Choroid plexus epithelial cell (primary cell): ENCODE measurements around the genes IRF6 and SERTAD4.

DNA sequence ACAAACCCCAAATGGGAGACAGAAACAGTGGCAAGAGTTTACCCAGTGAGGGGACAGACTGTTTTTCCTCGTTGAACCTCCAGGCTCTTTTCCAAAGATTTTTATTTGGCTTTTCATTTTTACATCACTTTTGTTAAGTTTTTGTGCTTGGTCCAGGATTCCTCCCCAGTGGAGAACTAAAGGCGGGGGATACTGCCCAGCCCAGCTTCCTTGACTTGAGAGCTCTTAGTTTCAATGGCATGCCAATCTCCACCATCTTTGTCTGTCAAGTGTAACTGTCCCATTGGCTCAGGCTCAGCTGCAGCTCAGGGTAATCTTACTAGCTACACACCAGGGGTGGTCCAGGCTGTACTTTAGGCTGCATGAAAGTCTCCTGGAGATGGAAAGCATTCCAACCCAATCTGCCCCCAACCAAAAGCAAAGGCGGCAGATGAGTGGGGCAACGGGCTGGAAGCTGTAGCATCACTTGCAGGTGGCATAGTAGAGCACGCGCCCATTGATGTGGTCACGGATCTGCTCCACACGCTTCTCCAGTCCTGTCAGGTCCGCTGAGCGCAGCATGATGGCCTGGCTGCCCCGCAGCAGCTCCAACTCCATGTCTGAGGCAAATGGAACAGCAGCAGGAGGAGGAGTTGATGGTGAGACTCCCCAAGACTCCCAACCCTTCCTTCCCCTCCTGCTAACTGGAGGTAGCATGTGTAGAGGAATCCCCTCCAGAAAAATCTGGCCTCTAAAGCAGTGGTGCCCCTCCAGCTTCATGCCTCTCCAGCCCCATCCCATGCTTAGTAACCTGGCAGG lies 31.5 kb downstream of the CAMK1G start:
- RRBS = no CpG with 5 or more reads among the region's 11 CpGs

GRCh38 chr1:209659809-209660527 lies 7.7 kb upstream of the LAMB3 start:
- RRBS = no CpG with 5 or more reads among the region's 7 CpGs

DNA sequence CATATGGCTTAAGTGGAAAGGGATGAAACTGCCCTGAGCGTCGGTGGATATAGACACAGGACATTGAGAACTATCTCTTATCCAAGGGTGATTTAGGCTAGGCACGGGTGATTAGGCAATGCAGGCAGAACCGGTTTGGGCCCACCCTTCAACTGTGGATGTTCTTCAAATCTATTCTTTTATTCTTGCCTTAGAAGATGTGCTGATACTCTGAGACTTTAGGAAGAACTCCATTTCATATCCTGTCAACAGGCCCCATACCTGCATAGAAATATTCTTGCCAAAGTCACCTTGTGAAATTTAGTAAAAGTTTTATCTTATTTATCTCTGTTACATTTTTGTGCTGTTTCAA lies 17.3 kb downstream of the HSD11B1 start:
- RRBS = no CpG with 5 or more reads among the region's 4 CpGs

DNA sequence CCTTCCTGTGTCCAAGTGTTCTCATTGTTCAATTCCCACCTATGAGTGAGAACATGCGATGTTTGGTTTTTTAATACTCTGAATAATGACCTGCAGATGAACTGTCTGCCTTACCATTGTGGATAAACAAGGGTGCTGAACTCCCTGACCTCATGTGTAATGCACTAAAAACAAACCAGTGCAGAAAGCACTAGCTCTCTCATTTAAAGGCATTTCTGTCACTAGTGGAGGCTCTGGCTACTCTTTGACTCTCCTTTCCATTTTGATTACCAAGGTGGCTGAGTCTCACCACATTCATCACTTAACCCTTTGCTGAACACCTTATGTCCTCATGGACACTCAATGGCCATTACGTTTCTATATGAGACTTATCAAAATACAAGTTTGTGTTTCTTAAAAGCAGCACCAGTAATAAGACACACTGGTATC lies 23.1 kb upstream of the TRAF3IP3 start:
- RRBS = no CpG with 5 or more reads among the region's 2 CpGs

GRCh38 chr1:209768089-209768873 lies 12.4 kb downstream of the TRAF3IP3 start:
- RRBS = 95% methylated on average over 4 of the region's 13 CpGs

DNA sequence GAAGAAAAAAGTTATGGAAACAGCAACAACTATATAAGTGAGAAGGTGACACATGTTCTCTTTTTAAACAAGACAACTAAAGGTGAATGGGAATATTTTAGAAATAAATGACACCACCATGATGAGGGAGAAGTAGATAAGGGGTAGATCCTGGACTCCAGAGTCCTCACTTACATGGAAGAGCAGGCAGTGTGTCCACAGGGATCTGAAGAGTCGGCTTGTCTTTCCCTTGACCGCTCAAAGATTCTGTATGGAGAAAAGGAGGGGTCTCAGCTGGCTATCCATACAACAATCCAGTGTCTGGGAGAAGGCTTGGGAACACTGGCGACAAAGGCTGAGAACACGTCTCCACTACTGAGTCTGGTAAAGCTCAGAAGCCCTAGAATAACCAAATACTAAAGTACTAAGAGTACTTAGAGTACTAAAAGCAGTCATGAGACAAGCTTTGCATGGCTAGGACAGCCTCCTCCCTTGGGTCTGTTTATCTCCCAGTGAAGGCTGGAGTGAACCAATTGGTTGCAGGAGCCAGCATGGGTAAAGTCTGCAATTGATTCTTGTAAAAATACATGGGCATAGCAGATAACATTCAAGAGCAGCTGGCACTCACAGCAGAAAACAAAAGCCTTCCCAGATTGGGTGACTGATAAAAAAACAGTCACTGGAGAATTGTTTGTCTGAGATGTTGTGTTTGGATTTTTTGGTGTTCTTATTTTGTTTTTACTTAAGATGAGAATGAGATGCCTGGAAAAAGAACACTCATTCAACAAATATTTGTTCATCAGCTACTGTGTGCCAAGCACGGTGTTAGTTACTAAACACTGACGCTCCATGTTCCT lies 3.9 kb downstream of the IRF6 start:
- RRBS = no CpG with 5 or more reads among the region's 6 CpGs

GRCh38 chr1:209805905-209806836 lies at the start of gene IRF6:
TSS of gene IRF6 (minus strand) at chr1:209806142.
- RRBS = 3% methylated on average over 13 of the region's 45 CpGs

GRCh38 chr1:210070017-210070216 lies 131.9 kb downstream of the SYT14 start:
- RRBS = no CpG with 5 or more reads among the region's 4 CpGs

GRCh38 chr1:210232329-210233358 lies at the start of gene SERTAD4:
TSS of gene SERTAD4 (plus strand) at chr1:210232796.
- RRBS = 1% methylated on average over 30 of the region's 110 CpGs

- RRBS = no CpG with 5 or more reads among the region's 31 CpGs
Observed at GRCh38 chr1:210234012-210234651, 1.5 kb downstream of the SERTAD4 start.

DNA sequence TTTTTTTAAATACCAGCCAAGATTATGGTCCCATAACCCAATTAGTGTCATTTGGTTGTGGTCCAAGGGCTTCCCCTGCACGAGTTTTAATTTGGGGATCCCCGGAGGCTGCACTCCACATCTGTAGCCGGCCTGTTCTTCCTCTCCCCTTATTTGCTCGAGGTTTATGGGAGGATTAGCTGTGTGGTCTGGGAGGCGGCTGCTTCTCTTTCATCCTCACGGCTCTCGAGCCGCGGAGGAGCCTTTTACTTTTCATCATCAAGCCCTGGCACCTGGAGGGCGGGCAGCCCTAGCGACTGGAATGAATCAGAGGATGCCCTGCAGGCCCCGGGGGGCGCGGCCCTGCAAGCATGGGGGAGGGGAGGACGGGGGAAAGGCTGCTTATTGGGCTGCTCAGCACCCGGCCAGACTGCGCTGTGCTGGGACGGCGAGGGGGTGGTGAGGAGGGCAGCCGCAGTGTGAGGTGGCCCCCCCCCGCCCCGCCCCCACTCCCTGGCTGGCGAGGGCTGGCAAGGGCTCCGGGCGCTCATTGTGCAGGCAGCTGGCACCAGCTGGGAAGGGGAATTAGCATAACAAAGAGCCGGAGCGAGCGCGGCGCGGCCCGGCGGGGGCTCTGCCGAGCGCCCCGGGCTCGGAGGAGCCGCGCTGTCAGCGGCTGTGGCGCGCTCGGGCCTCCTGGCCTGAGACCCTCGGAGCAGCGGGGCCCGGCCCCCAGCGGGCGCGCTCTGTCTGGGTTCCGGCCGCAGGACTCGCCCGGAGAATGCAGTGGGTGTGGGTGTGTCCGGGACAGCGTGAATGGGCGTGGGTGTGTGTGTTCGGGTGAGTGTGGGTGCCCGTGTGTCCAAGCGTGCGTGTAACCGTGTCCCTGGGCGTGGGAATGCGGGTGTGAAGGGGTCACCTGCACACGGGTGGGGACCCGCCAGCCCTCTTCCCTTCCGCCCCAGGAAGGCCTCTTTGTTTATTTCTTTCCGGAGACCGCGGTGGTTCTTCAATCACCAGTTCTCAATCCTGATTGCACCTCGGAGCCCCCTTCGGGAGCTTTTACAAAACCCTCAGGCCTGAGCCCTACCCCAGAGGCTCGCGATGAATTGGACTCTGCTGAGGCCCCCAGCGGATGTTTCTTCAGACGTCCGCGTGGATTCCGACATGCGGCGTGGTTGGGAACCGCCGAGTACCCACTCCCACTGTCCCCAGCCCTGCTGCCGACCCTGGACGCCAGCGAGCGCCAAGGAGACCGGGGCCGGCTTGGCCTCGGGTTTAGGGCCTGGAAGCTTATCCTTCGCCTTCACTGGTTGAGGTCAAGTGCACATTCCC lies 18.9 kb downstream of the SERTAD4 start:
- RRBS = 3% methylated on average over 15 of the region's 90 CpGs

DNA sequence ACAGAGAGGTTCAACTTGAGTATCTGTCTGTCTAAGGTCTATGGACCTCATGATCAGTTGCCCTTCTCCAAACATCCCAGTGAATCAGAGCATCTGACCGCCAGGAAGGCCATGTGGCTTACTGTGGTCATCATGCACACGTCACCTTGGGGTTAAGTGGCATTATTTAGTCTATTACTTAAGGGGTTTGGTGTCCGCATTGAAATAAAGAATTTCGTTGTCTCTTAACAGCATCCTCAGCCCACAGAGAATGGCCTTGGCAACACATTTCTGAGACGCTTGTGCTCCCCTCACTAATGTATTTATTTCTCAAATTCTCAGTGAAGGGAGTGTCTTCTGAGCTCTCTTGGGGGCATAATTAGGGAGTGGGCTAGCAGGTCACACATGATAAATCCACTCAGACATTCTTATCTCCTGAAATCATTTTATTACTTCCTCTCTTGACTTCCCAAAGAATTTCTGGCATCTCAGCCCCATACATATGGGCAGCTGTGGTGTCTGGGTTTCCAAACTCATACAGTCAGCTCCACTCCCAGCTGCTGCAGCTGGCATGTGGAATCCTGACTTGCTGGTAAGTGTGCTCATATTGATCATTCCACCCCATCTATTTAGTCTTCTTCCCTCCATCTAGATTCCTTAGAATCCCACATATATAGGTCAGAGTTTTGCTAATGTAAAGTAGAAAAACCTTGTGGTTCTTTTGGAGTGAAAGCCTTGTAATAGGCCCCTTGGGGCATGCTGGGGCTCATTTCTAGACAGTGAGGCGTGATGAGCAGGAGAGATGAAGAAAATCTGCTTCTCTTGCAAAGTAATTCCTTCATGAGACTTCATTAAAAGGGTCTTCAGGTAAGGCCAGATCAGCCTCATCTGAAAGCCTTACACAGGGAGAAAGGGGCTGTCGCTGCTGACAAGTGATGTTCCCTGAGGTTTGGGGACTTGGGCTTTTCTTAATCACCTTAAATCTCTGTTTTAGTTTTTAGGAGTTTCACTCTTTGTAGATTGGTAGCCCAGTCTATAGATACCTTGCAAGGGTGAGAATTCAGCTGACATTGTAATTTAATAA lies 110.5 kb downstream of the HHAT start:
- RRBS = no CpG with 5 or more reads among the region's 7 CpGs

DNA sequence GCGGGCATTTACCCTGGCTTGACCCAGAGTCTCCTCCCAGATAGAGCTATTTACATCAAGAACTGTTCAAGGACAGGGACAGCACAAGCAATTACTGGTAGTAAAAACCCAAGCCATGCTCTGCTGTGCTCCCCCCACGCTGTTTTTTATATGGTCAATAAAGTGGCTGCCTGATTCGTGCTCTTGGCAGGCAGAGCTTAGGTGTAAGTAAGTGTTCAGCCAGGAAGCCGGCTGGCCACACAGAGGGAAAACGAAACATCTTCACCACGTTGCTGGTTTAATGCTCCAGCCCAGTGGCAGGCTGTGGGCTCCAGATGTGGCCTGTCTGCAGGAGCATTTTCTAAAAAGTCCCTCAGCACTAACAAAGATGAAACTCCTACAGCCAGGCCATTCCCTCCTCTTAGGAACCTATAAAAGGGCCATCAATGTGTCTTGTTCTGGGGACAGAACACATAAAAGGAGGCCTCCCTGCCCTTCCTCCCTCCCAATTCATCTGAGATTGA lies 378.7 kb downstream of the HHAT start:
- RRBS = no CpG with 5 or more reads among the region's 6 CpGs

DNA sequence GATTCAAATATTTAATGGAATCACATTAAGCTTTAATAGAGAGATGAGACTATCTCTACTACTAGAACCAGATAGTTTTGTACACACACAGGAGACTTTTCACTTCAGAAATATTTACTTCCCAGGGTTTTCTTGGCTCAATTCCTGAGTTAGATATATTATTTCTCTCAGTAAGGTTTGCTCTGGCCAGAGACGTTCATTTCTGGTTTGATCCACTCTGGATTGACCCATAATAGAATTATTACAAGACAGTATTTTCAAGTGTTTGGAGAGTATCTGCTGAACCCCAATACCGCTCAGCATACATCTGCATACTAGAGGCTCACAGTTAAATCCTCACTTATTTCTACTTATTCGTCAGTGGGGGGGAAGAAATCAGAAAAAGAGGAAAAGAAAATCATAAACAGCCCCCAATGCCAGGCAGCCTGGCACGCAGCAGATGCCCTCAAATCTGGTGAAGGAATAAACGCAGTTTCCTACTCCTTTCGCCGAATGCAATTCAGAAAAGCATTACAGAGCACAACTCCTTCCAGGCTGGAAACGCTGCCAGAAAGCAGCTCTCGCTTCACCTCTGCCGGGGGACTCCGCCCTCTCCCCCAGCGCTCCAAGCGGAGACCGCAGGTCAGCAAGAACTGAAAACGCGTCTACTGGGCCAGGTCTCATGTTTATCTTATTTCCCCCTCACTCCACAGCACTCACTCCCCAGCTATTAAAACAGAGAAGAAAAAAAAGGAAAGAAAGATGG lies 1.1 kb upstream of the RCOR3 start:
- RRBS = no CpG with 5 or more reads among the region's 16 CpGs

GRCh38 chr1:211336195-211336754 lies 9.6 kb downstream of the TRAF5 start:
- RRBS = no CpG with 5 or more reads among the region's 4 CpGs

DNA sequence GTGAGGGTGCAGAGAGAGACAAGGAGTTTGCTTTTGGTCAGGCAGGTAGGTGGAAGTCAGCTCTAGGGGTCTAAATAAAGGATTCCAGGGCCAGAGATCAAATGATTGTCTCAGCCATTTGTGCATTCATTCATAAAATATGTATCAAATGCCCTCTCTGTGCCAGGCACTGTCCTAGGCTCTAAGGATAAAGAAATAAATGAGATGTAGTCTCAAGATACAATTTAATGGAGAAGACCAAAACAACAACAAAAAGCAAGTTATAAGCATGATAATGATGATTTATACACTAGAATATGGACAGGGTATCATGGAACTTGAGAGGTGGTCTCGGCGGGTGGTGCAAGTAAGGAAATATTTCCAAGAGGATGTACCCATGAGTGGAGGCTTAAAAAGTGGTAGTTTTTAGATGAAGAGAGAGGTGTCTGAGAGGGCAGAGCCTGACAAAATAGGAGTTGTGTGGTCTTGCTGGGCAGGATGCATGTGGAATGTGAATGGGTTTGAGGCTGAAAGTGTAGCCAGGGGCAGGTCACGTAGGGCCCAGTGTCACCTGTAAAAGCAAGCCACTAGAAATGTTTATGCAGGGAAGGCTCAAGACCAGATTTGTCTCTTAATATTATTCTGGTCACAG lies 41.2 kb downstream of the TRAF5 start:
- RRBS = no CpG with 5 or more reads among the region's 3 CpGs

- RRBS = under 1% methylated on average over 27 of the region's 60 CpGs
Observed at GRCh38 chr1:211382491-211383632, 56.2 kb downstream of the TRAF5 start.

DNA sequence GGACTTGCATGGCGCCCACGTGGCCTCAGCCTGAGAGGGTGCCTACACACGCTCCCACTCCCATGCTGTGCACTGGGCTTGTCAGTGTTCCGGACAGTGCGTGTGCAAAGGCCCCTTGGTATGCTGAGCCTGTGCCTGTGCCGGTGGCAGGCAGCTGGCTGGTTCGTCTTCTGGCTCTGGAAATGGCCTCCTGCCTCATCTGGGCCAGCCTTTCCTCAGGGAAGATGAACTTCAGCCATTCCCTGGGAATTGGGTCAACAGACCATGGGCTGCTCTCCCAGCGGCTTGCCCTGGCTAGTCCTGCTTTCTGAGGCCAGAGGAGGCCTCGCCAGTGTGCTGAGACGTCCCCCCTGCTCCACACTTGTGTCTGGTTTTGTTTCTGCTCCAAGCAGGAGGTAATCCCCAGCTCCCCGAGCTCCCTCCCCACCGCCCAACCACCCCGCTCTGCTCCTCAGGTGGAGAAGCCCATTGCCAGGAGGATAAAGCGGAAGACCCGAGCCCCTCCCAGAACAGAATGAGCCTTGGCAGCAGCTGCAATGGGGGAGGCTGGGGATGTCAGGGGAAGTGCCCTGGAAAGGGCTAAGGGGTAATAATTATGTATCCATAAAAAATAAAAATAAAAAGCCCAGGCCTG lies 32.6 kb upstream of the RD3 start:
- RRBS = 96% methylated on average over 3 of the region's 15 CpGs

- RRBS = no CpG with 5 or more reads among the region's 5 CpGs
Observed at GRCh38 chr1:211639469-211640009, 35.9 kb downstream of the NEK2 start.